Osteocyte (in vitro differentiated cells): ENCODE data around the genes GMCL1, MXD1, ANKRD53 and NAGK.

DNA sequence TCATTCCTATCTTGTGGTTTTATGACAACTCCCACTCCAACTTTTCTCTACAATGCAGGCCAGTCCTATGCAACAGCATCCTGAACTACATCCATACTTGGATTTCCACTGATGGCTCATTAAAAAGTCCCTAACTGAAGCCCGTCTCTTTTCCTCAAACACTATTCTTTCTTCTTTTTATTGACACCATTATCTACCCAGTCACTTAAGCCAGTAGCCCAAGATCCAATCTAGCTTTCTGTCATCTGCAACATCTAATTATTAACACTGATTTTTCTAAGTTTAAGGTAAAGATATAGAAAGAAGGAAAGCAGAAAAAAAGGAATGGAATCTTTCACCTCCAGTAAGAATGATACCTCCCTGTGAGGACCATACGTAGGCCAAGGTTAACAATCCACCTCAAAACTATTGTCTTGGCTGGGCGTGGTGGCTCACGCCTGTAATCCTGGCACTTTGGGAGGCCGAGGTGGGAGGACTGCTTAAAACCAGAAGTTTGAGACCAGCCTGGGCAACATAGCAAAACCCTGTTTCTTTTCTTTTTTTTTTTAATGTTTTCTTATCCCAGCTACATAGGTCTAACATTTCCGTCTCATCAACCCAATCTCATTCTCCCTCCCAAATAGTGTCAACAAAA is 15.7 kb downstream of the AAK1 start:
- PRO-cap = no peak

GRCh38 chr2:69638170-69638872 is 5.2 kb downstream of the AAK1 start:
- PRO-cap = no peak

GRCh38 chr2:69644972-69645651 is 1.6 kb upstream of the AAK1 start:
- PRO-cap = no peak

- PRO-cap = unidirectional peak, plus-strand start at chr2:69829097; bidirectional peak, plus-strand start at chr2:69829287, minus-strand start at chr2:69829263; bidirectional peak, plus-strand start at chr2:69829665, minus-strand start at chr2:69829486
These were observed at the start of gene GMCL1 for GRCh38 chr2:69828928-69829974. TSS of gene GMCL1 (plus strand) at chr2:69829660.

DNA sequence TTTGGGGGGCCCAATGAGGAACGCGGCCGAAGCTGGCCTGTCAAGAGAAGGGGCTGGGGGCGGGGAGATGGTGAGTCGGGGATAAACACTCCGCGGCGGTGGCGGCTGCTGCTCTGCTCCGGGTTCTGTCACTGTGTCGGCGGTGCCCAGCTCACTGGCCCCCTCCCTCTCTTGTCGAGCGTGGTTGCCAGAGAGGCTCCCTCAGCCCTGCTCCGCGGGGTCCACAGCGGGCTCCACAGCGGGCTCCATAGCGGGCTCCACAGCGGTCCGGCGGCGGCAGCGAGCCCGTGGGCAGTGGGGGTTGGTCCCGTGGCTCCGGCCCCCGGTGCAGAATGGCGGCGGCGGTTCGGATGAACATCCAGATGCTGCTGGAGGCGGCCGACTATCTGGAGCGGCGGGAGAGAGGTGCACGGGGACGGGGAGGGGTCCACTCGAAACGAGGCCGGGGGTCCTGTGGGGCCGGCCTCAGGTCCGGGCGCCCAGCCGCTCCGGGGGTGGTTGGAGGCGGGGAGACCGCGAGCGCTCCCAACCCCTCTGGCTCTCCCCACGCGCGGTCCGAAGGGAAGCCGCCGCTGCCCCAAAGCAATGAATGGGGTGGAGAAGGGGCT is at the start of gene MXD1:
MXD1 (plus strand) TSS at position 111 of the 608 bp plus-strand sequence.
- PRO-cap = unidirectional peak, plus-strand start at position 73 of the sequence

DNA sequence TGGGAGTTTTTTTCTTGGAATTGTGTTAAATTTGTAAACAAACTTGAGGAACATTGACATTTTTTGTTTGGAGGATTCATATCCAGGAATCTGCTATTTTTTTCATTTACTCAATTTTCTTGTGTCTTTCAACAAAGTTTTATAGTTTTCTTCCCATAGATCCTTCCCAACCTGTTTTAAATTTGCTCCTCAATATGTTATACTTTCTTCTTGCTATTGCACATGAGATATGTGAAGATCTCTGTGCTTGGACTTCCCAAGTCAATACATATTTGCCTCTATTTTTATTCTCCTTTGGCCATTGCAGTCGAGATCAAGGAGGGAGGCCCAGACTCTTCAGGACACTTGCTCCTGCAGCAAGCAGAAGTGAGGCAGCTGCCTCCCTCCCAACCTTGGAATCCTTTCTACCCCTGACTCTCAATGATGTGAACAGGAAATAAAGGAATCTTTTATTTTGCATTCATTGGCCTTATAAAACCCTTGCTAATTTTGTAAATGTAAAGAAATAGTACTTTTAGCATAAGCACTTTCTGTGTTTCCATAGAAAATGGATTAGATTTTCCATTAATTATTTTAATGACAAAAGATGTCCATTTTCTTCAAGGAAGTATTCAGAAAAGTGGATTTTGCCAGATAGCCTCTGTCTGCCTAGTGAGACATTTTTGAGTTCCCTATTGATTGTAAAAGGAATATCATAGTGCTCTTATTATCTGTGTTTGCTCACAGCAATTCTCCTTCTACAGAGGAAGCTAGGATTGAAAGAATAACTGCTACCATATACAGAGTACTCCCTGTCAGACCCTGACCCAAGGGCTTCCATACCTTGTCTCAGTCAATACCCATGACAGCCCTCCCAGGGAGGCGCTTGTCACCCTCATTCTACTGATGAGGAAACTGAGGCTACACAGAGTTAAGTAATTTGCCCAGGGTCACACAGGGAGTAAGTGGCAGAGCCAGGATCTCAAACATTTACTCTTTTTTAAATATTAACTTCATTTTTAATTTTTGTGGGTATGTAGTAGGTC is 15.4 kb downstream of the MXD1 start:
- PRO-cap = no peak

DNA sequence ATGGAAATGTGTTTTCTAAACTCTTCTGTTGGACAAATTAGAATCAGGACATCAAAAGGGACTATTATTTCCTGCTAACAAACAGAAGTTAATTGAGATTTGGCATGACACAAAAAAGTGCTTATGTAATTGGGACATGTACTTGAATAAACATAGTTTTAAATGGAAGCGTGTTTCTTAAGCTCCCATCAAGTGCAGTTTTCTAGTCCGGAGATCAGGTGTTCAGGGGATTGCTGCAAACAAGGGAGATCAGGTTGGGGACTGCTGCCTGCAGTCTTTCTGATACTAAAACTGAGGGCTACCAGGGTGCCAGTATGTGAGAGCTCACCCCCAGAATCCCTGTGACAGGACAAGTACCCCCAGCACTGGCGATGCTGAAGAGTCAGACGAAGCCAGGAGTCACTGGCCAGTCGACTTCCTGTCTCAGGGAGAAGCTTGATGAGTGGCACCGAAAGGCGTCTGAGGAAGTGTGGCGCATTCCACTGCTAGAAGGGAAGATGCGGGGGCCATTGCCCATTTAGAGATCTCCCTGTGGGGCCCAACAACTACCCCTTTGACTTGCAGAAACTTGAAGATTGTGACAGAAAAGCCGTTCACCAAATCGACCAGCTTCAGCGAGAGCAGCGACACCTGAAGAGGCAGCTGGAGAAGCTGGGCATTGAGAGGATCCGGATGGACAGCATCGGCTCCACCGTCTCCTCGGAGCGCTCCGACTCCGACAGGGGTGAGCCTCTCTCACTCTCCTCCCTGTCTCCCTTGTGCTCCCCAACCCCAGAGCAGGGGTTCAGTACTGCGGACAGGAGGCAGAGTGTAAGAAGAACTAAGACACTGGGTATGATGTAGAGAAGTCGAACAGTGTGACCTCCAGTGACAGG is 22.0 kb downstream of the MXD1 start:
- PRO-cap = no peak

DNA sequence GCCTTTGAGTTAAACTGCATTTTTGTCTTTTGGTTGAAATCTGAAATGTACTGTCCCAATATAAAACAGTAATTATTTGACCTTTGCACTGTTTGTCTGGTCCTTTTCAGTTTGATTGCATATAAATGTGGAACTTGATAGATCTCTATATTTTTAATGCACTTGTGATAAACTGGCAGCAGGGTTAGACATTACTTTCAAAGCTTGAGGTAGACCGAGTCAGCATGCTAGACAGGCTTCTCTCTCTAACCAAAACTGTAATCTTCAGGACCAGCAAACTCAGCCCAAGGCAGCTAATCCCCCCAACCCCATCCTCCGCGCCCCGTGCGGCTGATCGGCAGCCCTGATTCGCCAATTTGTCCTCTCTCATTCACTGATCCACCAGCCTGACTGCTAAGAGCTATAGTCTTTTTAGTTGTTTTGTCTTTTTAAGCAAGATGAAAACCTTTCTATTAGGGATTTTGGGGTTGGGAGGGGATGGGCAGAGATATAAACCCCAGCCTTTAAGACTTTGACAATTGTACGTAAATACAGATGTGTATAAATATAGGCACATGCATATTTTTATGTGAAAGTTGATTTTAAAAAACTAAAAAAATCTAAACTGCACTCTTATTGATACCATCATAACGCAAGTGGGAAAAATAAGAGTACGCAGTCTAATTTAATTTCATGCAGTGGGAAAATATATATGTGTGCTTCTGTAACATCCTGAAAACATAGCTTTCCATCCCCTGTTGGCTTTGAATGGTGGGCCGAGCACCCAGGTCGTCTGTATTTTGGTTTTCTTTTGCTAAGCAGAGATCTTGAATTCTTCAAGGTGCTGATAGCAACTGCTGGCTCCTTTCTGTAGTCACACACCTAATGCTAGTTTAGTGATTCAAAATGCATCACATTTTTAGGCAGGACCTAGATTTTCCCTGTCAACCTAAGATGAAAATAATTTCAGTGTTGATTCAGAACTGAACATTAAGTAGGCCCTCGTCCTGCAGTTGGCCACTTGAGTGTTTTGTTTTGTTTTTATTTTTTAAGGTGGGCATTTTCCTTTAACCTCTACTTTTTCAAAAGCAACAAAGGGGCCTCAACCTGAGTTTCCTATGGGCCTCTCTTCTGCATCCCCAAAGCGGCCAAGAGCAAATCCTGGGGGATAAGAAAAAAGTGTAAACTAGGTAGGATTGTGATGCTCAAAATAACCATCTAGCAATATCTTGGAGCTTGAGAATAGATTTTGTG is 20.5 kb downstream of the ASPRV1 start:
- PRO-cap = no peak

DNA sequence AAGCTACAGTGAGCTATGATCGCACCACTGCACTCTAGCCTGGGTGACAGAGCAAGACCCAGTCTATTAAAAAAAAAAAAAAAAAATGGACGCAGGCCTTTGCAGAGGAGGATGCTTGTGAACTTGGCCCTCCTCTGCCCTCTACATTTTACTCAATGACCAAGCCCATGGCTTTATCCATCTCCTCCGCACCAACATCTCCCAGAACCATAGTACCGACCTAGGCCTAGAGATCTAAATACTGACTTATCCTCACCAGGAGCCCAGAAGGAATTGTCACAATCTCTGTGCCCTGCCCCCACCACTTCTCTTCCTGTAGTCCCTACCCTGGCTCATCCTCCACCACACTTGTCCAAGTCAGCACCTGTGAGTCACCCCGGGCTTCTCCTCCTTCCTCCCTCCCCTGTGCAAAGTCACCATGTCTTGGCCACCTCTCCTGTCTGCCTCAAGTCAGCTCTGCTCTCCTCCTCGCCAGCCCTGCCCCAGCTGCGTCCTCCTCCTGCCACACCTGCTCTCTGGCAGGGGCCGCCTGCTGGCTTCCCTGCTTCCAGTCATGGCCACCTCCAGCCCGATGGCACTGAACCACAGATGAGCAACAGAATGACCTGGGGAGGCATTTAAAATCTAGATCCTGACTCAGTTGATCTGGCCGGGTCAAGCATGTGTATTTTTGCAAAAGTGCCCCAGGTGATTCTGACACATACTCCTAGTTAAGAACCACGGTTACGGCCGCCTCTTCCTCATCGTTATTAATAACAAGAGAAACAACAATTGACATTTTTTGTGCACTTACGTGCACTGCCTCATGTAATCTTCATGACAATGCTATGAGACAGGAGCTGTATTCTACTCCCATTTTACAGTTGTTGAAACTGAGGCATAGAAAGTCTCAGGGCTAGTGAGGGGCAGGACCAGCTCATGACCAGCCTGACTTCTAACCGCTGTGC is 36.0 kb upstream of the ASPRV1 start:
- PRO-cap = no peak

DNA sequence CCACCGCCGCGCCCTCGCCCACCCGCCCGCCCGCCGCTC is within 50 bp of the PCBP1 start:
- PRO-cap = no peak

DNA sequence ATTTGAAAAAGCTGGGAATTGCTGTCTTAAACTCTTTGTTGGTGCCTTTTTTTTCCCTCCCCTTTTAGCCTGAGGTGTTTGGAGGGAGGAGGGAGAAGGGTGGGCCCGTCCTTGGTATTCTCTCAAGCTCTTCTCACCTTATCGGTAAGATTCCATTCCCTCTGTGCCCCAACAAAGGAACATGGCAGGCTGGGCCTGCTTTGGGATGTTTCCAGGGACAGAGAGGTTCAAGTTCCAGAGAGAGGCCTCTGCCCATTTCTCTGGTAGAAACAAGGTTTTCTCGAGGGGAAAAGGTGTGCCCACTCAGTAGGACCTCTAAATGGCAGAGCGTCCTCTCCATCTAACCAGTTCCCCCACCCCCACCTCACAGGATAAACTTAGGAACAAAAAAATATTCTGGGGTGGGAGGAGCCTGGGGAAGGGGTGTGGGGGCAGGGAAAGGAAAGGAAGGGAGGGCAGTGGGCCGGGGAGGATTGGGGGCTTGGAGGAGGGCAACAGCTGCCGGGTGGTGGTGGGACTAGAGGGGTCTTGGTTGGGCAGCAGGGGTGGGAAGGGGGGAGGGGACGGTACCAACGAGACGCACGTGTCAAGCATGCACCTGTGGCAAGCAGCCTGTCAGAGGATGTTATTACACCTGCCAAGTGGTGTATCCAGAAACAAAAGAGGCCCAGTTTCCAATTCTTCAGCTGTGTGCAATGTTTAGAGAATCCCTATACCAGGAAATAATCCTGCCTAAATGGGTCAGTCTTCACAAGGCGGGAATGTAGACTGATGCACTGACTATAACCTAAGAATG is 2.1 kb downstream of the PCBP1 start:
- PRO-cap = bidirectional peak, plus-strand start at position 385 of the sequence, minus-strand start at position 361 of the sequence

DNA sequence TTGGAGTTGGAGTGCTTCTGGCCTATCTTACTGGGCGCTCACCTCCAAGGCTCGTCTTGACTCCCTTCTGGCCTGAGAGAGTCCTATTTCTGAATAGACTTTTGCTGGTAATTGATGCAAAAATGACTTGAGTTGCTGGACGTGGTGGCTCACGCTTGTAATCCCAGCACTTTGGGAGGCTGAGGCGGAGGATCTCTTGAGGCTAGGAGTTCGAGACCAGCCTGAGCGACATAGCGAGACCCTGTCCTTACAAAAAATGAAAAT is 314 bp upstream of the C2orf42 start:
- PRO-cap = no peak

DNA sequence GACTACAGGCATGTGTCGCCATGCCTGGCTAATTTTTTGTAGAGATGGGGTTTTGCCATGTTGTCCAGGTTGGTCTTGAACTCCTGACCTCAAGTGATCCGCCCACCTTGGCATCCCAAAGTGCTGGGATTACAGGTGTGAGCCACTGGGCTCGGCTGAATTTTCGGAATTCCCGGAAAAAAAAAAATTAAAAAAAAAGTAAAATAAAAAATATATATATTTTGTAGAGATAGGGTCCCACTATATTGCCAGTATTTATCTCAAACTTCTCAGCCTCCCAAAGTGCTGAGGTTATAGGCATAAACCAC is 24.9 kb downstream of the TIA1 start:
- PRO-cap = no peak

GRCh38 chr2:70449735-70450555 is 103.7 kb downstream of the TGFA start:
- PRO-cap = no peak

DNA sequence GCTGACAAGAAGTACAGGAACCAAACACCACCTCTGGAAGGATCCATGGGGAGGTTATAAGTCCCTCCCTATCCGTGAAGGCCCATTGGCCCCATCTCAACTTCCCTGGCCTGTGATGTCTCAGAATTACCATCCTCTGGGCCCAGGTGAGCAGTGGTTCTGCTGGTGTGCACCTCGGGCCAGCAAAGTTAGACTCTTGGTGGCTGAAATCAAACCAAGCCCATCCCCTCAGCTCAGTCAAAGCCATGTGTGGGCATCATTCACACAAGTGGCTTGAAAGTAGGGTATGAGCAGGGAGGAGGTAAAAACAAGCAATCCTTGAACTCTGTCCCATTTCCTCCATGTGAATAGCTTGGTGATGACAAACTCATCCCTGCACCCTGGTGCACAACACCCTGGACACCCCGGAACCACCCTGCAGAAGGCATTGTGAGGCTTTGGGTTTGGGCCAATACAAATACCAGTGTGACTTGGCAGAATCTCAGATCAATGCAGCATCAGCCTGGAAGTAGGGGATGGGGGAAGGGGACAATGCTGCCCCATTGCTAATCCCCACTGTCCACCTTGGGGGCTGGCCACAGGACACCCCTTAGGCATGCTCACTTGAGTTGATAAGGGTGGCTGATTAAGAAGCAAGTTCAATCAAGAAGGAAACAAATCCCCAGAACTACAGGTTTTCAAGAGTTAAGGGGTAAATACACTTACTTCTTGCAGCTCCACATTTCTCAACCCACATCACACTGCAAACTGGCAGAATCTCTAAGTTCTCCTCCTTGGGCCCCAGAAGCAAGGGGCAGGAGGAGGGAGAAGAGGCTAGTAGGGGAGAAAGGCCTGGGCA is 28.6 kb downstream of the TGFA start:
- PRO-cap = no peak

DNA sequence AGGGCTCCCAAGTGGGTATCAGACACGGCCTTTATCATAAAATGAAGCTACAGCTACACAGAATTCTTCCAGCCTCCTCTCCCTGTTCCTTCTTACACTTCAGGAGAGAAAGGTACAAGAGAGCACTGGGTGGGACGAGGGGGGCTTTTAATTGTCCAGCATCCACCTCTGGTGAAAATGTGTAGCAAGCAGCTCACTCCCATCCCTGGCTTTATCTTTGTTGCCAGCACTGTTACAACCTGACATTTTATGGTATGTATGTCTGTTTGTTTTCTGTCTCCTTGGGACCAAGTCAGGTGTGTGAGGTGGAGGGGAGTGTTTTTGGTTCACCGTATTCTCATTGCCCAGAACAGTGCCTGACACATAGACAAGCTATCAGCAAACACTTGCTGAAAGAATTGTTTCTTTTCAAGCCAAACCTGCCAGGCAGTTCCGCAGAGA is 24.8 kb downstream of the TGFA start:
- PRO-cap = no peak

GRCh38 chr2:70626617-70627139 is 73.1 kb upstream of the TGFA start:
- PRO-cap = no peak

DNA sequence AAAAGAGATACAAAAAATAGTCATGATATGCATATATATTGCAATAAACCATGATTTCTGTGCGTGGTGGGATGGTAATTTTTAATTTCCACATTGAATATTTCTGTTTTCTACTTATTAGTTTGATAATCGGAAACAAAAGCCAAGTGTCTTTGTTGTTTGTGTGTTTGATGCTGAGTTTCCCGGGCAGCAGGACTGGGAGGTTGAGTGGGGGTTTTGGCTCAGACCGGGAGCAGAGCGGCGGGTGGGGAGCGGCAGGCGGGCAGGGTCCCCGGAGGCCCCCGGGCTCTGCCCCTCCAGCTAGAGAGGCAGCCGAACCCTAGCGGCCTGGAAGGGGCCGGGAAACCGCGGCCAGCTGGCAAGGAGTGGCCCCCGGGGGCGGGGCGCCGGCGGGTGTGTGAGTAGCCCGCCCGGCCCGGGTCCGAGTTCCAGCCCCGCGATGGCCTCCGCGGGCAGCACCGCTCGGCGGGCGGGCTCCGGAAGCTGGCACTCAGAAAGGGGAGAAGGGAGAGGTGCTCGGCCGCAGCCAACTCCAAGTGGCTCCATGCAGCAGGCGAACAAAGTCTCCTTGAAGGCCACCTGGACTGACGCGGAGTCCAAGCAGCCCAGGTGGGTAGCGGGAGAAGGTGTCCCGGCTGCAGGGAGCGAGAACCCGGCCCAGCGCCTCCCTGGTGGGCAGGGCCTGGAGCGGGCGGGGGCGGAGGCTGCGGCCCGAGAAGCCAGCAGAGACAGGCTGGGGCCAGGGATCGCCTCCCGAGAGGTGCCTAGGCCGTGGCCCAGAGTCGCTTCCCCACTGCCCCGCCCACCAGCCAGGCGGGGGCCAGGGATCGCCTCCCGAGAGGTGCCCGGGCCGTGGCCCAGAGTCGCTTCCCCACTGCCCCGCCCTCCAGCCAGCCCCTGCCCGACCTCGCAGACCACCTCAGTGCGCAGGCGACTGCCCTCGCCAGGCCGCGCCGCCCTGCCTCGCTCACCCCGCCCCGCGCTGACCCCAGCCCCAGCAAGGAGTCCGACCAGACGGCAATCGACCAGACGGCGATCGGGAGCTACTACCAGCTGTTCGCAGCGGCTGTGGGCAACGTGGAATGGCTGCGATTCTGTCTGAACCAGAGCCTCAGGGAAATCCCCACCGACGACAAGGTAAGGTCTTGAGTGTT is at the start of gene ANKRD53:
ANKRD53 (plus strand) TSS at position 424 of the 1,154 bp plus-strand sequence.
- PRO-cap = unidirectional peak, plus-strand start at position 235 of the sequence; bidirectional peak, plus-strand start at position 493 of the sequence, minus-strand start at position 497 of the sequence; unidirectional peak, minus-strand start at position 1,084 of the sequence

GRCh38 chr2:71068066-71068747 is at the start of gene NAGK:
TSS of gene NAGK (plus strand) at chr2:71068648.
- PRO-cap = bidirectional peak, plus-strand start at chr2:71068310, minus-strand start at chr2:71068238; bidirectional peak, plus-strand start at chr2:71068650, minus-strand start at chr2:71068538

DNA sequence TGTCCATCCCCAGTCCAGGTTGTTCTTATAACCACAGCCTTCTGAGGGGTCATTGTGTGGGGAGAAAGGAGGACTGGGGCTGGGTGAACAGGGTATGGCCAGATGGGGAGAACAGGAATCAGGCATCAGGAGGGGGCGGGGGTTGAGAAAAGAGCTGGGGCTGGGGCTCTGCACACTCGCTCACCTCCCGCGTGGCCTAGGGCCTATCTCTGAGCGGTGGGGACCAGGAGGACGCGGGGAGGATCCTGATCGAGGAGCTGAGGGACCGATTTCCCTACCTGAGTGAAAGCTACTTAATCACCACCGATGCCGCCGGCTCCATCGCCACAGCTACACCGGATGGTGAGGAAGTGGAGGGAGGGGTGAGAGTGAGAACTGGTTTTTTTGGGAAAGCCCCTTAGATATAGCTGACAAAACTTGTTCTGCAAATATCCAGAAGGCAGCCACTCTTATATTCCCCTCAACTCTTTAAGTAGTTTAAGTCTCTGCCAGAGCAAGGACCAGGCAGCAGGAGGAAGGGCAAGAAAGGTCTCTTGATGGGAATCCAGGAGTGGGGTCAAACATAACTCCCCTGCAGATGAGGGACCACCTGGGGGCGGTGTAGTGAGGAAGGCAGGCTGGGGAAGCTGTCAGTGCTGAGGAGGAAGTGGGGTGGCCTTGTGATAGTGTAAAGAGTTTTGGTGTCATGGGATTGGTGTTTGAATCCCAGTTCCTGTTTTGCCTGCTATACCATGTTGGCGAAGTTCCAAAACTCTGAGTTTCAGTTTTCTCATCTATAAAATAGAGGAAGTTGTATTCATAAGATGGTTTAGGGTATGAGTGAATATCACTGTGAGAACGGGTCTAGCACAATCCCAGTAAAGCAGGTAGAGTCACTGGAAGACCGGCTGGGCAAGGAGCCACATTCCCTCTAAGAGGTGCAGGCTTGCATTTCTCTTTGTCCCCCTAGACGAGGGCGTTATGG is 3.3 kb downstream of the NAGK start:
- PRO-cap = no peak